Colic lymph node (tissue), 1 donor: Measurements from ENCODE around the gene IGFBP2.

DNA sequence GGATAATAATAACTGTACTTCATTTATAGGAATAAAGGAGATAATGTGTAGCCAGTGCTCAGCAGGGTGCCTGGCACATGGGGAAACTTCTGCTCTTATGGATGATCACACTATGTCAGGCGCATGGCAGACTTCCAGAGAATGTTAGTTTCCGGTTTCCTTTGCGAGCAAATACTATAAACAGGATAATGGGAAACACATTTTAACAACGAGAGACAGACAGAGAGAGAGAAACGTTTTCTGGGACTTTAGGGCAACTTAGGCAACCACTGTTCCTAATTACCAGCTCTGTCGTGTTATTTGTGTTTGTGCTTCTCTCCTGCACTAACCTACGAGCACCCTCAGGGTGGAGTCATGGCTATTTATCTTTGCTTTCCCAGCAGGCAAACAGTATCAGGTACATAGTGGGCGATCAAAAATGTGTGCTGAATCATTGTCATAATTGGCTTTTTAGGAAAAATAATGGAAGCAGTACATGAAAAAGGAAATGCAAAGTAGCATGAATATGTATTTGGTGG is 36.9 kb upstream of the IGFBP2 start:
- PRO-cap, result no peak

DNA sequence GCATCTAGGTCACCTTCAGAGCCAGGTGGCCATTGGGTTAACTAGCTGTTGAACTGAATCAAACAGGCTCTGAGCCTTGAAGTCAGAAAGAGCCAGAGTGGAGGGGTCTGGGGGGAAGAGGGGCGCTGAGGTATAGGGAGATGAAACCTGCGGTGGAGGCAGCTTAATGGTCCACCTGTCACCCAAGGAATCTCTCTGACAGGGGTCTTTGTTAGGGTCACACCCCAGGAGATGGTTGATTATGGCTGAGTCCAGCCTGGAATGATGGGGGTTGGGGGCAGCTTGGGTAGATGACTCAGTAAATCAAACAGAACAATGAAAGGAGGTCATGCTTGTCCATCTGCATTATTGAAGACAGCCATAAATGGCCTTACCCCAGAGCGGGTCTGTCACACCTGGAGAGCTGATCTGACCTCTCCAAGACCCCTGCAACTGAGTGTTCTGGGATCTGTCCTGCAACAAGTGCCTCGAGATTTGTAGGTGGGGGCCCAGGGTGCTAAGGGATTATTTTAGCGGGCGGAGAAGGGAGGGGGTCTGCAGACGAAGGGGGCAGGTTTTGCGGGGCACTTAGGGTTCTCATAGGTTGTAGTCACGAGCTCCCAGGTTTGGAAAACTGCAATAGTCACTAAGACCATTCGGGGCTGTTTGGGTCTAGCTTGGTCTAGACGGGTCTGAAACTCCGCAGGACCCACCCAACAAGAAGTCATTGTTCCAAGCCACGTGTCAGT is 828 bp upstream of the IGFBP2 start:
- PRO-cap, result no peak

GRCh38 chr2:216632956-216633531 is at the start of gene IGFBP2:
IGFBP2 (plus strand) TSS chr2:216633420.
- PRO-cap, result bidirectional peak, plus-strand start at chr2:216633420, minus-strand start at chr2:216633149

- PRO-cap, result no peak
These were observed 6.4 kb downstream of the IGFBP5 start for GRCh38 chr2:216688725-216689630.

DNA sequence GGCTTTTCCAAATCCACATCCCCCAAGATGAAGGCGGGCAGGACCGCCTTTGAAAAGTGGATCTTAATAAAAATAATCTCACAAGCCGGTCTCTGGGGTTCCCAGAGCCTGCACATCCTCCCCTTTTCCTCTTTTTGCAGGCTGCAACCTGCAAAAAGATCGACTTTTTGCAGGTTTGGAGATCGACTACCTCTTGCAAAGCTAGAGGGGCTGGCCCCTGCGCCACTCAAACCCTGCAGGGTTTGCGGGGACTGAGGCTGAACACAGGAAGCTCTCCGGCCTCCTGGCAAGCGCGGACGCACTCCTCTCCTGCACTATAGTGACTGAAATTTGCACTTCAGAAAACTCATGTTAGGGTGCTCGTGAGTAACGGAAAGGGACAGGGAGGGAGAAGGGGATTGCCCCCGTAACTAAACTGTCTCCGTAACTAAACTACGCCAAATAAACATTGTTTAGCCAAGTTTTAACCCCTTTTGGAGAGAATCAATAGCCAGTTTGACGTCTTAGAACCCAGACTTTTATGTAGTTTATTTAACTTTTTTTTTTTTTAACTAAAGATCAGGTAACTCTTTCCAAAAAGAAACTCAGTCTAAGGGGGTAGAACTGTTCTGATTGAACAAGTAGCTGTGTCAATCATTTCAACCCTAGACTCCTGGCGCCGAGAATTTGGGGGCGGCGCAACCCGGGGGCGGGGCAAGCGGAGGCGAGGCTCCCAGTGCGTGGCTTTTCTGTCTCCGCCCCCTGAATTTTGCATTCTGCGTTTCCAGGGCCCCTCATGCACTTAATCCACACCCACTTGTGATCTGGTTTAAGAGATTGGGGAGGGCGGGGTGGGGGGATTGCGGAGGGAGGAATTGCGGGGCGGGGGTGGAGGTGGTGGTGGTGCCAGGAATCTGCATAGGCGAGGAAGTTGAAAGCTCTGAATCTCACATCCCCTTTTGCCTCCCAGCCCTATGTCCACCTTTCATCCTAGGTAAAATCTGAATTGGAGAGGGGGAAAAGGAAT is 2.4 kb downstream of the IGFBP5 start:
- PRO-cap, result unidirectional peak, plus-strand start at position 753 of the sequence

- PRO-cap, result no peak
These were observed 49.4 kb downstream of the TNP1 start for GRCh38 chr2:216810453-216810961.

GRCh38 chr2:217048546-217049107 is 188.8 kb upstream of the TNP1 start:
- PRO-cap, result unidirectional peak, plus-strand start at chr2:217048622

DNA sequence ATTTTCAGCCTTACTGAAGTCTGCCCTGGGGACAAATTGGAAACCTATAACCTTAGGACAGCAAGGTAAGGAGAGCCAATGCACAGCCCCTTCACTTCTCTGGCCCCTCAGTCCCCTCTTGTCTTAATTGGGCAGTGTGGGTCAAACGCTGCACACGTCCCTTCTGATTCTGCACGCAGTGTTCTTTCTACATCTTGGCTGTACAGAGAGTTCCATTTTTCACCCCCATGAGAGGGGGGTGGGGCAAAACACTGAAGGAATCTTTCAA is 389.9 kb upstream of the TNP1 start:
- PRO-cap, result no peak

DNA sequence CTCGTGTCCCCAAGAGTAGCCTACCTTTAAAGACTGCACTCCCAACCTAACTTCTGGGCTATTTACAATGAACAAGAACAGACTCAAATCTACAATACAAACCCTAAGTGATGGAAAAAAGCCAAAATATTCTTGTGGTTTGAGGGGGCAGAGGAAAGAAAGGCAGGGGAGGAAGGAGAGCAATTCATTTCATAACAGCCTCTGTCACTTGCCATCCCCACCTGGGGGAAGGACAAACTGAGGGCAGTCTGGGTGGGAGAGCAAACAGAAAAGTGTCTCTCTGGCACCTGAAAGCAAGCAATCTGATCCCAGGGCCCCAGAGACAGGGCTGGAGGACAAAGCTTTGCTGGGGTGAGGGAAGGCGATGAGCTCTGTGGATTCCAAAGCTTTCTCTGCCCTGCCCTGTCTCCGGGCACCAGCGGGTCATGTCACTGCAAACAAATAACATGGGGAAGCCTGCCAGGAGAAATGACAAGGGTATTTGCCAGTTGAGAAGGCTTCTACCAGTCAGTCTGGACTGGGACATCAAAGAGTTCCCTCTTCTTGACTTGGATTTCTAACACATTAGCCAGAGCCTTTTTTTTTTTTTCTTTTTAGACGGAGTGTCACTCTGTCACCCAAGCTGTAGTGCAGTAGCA is 528.1 kb upstream of the TNP1 start:
- PRO-cap, result no peak

DNA sequence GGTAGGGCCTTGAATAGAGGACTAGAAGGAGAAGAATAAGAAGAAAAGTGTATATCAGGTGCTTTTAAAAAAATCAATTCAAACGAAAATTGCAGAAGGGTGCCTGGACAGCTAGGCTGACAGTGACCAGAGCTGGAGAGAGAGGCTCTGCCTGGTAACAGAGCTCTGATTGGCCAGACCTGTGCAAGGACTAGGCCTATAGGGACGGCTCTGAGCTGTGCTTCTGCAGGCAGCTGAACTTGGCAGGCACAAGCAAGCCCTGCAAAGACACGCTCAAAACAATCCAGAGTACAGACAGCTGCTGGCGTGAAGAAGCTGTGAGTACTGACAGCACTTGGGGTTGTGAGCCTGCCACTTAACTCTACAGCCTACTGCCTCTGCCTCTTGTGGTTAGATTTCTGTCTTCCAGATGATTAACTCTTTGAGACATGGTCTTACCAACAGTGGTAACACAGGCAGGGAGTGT is 568.7 kb downstream of the TNS1 start:
- PRO-cap, result no peak

DNA sequence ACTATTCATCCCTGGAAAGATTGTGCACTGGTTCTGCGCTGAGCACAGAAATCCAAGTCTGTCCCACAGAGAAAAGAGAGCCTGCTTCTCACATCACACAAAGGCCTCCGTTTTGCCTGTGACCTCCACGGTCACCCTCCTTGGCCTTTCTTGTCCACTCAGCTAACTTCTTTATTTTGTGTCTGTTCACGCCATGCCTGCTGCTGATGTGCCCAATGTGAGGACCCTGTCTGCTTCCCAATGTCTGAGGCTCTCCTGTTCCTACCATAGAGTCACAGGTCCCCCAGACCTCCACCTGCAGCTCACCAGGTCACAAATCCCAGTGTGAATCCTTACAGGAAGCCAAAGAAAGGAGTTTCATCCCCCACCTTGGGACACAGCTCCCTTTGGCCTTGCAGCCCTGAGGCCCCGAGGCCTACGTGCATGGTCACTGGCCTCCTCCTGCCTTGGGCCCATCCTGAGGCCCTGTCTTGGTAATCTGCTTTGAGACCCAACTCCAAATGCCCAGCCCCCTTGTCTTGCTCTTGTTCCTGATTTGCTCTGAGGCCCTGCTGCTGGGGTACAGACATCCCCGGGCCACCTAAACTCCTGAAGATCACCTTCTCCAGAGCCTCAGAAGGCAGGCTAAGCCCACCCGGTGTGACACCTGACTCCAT is 255.0 kb downstream of the TNS1 start:
- PRO-cap, result no peak

GRCh38 chr2:217817530-217818568 is 184.9 kb downstream of the TNS1 start:
- PRO-cap, result no peak

- PRO-cap, result no peak
These were observed 176.1 kb downstream of the TNS1 start for GRCh38 chr2:217826540-217827215.

GRCh38 chr2:217869167-217869640 is 133.6 kb downstream of the TNS1 start:
- PRO-cap, result no peak

- PRO-cap, result no peak
These were observed 118.0 kb downstream of the TNS1 start for GRCh38 chr2:217884763-217885161.

GRCh38 chr2:217889431-217889782 is 113.4 kb downstream of the TNS1 start:
- PRO-cap, result no peak

- PRO-cap, result no peak
These were observed 96.0 kb downstream of the TNS1 start for GRCh38 chr2:217906727-217907363.

DNA sequence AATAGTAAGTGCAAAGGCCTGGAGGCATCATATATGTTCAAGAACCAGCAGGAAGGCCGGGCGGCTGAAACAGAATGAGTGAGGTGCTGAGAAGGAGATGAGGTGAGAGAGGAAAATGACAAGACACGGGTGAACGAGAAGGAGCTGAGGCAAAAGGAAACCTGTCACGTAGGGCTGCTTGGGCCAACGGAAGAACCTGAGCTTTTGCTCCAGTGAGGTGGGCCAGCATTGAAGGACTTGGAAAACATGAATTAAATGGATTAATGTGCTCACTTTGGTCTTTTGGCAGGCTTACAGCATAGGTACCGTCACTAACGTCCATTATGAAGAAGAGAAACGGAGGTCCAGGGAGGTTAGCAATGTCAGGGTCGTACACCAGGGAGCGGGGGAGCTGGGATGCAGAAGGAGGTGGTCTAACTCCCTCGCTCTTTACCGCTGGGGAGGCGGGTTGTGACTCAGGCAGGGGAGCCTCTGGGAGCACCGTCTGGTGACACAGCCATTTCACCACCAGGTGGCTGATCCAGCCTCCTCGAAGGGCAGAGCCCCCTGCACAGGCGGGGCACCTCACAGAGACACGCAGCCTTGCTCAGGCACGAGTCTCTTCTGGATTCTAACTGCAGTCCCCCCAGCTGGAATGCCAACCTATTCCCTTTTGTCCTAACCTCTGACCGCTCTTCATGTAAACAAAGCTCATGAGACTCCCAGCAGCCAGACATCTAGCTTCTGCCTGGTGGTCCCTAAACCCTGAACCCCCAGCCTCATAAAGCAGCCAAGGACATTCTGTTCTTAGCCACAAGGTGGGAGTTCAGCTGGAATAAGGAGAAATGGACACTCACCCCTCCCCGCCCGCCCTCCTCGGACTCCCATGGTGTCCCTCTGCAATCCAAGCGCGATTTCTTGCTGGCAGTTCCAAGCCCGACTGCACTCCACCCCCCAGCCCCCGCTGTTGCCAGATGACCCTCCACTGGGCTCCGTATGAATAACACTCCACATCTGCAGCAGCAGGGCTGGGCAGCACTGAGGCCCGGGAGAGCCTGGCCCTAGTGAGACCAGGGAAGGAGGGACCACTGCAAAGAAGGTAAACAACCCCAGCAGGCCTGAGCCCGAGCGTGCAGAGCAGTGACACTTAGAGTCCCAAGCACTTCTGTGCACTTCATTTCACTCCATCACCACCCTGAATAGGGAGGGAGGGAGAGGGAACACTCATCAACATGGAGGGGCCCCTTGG is 84.5 kb downstream of the TNS1 start:
- PRO-cap, result no peak

DNA sequence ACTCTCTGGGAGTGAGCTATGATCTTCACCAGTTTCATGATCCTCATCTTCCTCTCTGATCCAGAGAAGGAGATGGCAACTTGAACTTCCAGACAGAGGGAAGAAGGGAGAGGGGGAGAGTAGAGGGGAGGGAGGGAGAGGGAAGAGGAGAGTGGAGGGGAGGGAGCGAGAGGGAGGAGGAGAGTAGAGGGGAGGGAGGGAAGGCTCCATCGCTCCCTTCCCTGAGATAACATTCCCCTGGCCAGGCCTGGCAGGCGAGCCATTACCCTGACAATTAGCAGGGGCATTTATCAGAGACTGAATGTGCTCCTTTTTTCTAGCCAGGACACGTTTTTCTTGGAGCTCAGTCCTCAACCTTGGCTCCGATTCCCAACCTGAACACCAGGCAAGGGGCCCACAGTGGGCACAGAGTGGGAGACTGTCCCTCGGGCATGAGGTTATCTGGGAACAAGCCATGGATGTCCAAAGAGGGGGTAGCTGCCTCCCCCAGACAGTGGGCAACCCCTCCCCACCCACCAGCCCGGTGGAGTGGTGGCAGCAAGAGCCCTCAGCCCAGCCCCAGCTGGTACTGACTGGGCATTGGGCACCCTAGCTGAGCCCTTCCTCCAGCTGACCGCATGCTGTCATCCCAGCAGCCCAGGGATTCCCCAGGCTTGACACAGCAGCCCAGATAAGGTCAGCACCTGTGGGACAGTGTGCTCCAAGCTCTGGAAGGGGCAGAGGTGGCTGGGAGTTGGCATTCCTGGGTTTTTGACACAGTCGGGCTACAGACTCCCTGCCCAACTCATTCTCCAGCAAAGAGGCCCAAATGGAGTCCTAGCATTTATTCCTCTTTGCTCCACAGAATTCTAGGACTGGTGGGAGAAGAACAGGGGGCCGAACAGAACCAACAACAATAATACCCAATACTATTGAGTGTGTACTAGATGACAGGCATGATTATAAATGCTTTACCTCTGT is 81.7 kb downstream of the TNS1 start:
- PRO-cap, result no peak

DNA sequence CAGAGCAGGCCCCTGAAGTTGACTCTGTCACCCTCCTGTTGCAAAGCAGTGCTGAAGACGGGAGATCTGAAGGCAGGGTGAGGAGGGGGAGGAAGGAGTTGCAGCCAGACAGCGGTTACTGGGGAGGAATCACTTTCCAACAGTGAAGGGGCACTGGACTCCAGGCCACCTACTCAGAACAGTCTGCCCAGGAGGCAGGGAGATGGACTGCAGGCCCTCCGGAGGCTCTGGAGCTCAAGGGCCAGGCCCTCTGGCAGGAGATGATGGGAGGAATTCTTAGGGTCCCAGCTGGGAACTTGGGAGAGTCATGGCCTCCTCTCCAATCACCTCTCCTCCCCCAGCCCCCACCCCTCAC is 67.7 kb downstream of the TNS1 start:
- PRO-cap, result no peak